H4 (cell line): ENCODE measurements around the genes BLMH, GOSR1, RNF135 and OMG.

DNA sequence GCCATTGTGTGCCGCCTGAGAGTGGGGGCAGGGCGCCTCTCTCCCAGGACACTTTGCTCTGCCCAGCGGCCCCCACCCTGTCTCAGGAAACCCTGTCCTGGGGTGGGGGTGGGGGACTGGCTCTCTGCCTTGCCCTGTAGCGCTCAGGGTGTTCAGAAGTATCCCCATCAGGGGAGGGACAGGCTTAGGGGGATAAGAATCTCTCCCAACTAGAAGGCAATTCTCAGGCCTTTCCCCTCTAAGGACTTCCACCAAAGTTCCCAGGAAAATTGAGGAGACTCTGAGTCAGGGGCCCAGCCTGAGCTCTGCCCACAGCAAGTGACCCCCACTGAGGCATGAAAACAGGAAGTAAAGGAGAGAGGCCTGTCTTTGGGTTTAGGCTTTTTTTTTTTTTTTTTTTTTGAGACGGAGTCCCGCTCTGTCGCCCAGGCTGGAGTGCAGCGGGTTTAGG, 4.8 kb downstream of the GIT1 start:
- RAMPAGE, long total RNA: no peak

DNA sequence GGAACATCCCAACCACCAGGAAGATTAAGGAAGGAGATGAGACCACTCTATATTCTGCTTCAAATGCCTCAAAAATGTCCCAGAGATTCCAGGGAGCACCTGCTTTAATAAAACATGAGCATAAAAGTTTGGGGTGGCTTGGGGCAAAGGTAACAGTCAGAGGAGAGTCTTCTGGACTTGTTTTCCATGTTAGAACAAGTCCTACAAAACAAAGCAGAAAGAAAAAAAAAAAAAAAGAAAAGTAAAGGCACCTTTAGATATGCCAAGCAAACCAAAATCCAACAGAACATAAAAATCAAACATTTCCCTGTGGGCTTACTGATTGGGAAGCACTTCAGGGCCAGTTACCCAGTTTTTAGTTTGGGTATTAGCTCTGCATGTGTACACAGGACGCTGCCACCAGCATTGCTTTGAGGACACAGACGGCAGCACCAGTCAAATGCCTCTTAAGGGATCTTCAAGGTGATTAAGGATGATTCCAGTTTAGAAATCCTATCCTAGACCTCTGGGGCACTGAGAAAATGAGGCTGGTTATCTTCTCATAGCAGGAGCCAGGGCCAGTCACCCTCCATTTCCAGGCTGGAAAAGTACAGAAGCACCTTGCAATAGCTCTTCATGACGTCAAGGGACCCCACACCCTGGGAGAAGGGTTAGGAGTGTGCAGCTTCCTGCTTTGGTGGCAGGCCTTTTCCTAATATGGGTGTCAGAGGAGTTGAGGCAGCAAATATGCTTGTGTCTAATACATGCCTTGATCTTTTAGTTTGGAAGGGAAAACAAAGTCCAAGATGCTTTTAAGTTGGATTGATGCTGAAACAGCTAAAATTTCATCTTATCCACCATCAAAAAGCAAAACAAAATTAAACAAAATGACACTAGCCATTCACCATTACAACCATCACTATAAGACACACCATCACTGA, 3.6 kb upstream of the CORO6 start:
- RAMPAGE, long total RNA: no peak

DNA sequence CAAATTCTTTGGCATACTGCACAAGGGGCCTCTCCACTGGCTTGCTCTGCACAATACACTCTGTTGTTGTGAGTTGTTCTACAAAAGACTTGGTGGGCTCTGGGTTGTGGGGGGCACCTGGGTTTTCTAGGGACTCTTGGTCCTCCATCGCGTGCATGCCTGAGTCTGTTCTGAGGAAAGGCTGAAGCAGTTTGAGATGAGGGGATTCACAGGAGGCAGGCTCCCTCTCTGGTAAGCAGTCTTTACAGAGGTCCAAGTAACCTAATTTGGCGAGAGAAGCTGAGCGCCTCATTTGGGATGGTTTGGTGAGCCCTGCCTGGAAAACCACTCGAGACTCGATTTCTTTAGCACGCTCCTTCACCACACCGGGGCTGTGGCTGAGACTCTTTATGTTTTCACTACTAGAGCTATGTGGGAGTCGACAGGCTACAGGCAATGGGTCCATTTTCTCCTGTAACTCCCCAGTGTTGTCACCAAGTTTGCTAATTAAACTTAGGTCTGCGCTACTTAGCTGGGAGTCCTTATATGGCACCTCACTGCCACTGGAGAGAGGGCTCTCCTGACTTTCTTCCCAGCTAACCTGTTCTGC, 8.4 kb upstream of the CORO6 start:
- RAMPAGE, long total RNA: no peak

- RAMPAGE, long total RNA: no peak
These were observed 27.8 kb upstream of the CORO6 start for GRCh38 chr17:29650362-29651147.

GRCh38 chr17:29664843-29665885, 42.5 kb upstream of the CORO6 start:
- RAMPAGE, long total RNA: no peak

DNA sequence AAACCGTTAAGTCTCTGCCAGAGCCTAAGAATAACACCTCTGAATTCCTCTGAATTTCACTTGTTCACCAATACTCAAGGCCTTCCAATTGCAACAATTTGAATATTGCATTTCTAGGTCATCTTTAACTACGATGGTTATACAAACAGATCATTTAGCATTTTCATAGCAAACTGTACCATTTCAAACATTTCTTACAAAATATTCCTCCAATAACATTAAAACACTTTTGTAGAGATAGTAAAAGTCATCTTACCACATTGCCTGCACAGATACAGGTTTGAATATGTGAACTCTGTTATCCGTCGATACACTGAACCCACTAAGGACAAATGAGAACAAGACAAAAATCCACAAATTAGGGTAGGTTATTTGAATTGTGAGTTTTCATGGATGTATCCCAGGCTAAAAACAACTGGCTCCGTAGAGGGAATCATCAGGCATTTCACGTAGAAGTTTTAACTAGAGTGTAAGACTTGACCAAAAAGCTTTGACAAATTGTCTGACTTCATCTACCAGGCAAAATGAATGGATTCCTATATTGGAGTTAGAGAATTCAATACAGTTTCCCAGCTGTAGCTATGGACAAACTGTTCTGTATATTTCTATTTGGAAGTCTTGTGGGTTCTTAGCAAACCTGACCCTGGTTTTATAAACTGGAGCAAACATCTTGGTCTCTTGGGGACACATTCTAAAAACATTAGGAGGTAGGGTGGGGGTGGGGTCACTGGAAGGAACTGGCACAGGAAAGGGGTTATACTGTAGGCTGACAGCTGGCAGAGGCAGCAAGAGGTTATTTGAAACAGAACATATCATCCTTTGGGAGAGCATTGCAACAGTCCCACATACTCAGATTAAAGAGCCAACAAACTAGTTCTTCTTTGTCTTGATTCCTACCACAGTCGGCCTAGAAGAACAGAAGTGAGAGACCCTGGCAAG, 54.1 kb upstream of the CORO6 start:
- RAMPAGE, long total RNA: no peak

GRCh38 chr17:29828558-29829170, 101.4 kb downstream of the SSH2 start:
- RAMPAGE, long total RNA: no peak

- RAMPAGE, long total RNA: no peak
These were observed 1.4 kb upstream of the SLC6A4 start for GRCh38 chr17:30236797-30237337.

DNA sequence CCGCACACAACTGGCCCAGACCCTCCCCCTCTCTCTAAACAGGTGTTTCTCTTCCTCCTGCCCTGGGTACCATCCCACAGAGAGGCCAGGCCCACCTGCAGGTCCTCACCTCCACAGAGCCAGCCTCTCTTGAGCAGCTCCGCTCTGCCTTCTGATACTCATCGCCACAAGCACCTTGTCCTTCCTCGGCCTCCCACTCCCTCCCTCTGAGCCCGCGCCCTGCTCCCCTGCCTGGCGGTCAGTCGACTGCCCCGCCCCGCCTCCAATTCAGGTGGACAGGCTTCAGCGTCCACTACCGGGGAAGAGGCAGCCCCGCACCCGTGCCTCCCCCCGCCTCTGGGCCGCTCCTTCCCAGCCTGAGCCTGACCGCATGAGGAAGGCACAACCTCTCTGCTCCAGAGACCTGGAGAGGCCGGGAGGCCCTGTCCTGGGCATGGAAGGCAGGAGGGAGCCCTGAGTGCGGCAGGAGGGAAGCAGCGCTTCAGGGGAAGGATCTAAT, 2.8 kb upstream of the SLC6A4 start:
- RAMPAGE, long total RNA: no peak

DNA sequence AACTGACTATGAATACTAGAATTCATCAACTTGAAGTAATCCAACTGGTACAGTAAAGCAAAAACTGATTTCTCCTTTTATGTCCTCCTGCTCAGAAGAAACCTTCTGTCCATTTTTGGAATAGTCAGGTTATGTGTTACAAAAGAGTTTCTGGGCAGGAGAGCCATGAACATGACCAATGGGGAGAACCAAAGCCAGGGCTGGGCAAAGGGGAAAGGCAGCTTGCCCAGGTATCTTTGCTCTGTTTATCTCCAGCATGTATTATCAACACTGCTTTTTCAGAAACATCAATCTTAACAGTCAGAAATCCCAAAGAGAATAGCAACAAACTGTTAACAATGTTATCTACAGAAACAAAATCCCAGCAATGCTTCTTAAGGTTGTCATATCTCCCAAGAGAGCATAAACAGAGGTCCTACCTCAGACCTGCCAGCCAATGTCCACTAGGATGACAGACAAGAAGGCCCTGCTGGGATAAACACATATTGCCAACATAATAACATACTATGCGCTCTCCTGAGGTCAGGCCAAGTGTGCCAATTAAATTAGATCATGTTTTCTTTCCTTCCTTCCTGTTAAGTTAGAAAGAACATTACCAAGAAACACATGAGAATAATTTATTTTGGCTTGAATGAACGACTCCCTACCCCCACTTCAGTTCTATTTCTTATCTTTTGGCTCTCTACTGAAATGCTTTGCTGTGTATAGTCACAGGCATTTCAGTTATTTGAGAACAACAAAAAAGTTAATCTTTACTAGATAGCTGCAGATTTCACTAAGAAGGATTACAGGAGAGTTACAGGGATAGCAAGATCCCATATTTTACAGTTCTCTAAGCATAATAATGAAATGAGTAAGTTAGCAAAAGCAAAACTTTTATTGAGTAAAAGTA, 27.9 kb downstream of the BLMH start:
- RAMPAGE, long total RNA: no peak

DNA sequence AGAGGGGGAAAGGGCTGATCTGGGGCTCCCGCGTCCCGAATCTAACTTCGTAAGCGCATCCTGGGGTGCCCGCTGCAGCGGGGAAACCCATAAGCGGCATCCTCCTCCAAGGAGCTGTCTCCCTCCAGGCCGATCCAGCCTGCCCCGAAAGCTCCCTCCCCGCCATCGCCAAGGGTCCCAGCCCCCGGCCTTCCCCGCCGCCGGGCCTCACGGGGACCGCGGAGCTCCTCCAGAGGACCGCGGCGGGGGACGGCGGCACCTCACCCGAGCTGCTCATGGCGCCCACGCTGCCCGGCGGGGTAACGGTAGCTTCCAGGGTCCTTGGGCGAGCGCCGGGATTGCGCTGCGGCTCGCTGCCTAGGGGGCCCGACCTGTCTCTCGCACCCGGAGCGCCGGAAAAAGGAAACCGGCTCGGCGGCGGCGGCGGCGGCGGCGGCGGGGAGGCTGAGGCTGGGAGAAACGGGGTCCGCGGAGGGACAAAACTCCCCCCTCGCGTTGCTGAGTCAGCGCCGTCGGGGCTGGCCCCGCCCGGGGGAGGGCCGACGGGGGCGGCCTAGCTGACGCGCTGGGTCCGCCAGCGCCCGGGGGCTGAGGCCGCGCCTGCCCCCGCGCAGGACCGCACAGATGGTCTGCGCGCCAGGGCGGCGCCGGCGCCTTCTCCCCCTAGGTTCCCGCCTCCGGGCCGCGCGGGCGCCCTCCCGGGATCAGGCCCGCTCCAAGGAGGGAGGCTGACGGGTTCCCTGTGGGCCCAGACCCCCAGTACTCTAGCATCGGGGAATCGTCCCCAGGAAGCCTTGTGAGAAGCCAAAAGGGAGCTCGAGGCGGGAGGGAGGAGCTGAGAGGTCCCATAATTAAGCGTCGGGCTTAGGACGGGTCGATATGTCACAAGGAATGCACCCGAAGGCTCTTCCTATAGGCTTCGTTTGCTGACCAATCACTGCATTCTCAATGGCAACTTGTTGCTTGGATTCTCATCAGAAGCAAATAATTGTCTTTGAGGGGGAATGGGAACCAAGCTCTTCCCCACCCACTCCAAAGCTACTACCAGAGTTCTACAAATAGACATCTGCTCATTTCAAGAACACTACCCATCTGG, at the start of gene BLMH:
Gene BLMH, minus strand, starts transcription at position 402 of the 1,096 bp plus-strand sequence.
- RAMPAGE, long total RNA: start-site peak on the minus strand centred at position 408 of the sequence, 60 bp wide, 36 reads

- RAMPAGE, long total RNA: no peak
These were observed at the start of gene GOSR1 for GRCh38 chr17:30477072-30478257. Gene GOSR1 (plus strand): TSS chr17:30477408.

- RAMPAGE, long total RNA: no peak
These were observed 95.9 kb downstream of the CRLF3 start for GRCh38 chr17:30728355-30729243.

DNA sequence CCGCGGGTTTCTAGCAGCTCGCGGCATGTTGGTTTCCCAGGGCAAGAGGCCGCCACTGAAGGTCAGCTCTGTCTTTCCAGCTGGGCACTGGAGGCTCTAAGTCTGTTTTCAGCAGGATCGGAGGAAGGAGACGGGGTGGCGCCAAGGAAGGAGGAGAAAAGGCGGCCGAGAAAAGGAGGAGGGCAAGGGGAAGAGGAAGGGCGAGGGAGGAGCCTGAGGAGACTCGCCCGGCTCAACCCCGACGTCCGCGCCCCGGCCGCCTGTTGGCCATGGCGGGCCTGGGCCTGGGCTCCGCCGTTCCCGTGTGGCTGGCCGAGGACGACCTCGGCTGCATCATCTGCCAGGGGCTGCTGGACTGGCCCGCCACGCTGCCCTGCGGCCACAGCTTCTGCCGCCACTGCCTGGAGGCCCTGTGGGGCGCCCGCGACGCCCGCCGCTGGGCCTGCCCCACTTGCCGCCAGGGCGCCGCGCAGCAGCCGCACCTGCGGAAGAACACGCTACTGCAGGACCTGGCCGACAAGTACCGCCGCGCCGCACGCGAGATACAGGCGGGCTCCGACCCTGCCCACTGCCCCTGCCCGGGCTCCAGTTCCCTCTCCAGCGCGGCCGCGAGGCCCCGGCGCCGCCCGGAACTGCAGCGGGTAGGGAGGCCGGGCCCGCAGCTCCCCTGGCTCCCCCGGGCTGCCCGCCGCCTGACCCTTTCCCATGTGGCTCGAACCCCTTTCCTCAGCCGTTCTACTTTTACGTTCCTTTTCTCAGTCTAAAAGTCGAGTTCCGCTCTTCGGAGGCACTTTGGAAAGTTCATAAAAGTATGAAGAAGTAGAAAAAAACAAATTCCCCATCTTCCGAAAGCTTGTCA, at the start of gene RNF135:
Gene RNF135, plus strand, starts transcription at position 235 of the 859 bp plus-strand sequence.
- RAMPAGE, long total RNA: no peak

- RAMPAGE, long total RNA: no peak
These were observed 68.5 kb downstream of the NF1 start for GRCh38 chr17:31163111-31163777.

- RAMPAGE, long total RNA: no peak
These were observed 87.7 kb downstream of the NF1 start for GRCh38 chr17:31182201-31183157.

GRCh38 chr17:31226459-31226860, 70.6 kb downstream of the OMG start:
- RAMPAGE, long total RNA: no peak

DNA sequence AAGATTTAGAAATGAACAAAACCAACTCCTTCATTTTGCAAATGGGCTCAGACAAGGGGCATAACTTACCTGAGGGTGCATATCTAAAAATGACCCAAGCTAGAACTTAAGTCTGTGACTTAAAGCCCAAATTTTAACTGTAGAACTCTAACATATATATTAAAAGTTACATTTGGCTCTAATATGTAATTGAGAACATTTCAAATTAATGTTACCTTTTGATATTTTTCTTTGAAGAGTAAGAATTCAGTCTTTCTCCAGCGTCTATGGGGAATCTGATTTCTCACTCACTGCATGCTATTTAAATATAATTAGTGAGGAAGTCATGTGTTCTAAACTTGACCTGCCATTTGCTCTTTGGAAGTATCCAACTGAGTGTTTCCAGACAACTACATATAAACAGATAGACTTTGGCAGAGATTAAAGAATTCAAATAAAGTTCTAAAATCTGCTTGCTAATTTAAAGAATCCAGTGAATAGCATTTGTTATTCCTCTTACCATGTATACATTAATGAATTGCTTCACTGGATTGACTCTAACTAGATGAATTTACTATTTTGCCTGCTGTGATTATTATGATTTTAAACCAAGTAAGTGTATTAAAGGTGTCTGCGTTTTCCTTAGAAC, 23.6 kb downstream of the OMG start:
- RAMPAGE, long total RNA: no peak

GRCh38 chr17:31296926-31297452, at the start of gene OMG:
Gene OMG (minus strand): TSS chr17:31297239.
- RAMPAGE, long total RNA: no peak

DNA sequence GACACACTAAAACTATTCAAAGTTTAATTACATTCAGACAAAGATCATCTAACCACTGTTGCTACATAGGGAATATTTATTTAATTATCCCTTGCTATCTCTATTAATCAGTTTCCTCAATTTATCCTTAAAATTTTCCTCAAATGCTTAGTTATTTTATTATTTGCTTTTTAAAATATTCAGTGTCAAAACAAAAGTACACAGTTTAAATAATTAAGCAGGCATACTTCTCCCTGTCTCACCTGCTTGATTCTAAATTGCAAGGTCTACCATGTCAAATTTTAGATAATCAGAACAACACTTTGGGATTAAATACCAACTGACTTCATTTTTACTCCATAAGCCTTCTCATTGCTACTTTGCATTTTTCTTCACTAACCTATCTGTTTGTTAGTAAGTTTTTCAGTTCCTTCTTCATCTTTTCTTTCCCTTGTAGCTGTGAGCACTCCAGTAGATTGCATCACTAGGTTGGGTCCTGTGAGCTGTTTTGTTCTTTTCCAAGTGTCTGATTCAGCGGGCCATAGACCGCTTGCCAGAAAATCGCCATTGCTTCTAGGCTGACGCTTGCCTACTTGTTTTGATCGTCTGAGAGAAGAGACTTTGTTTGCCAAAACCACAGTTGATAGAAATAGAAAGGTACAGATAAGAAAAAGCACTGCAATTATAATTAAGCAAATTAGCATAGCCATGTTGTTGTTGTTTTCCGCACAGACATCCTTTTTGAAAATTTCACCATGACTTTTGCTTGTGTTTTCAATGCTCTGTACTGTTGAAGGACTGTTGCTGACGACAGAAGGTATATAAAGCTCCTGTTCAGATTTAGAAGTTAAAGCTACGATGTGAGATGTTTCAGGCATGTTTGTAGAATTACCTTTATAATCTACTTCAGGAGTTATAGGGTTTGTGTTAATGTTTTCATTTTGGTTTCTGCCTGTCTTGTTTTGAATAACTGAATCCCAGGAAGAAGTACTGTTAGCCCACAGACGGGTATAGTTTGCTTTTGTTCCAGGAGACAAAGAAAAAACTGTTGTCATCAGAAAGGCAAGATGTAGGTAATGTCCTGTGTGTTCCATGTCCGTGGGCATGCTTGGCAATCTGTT, 3.1 kb downstream of the EVI2A start:
- RAMPAGE, long total RNA: no peak